Islet of Langerhans (tissue), 1 donor: ENCODE measurements around the gene FAM13A.

DNA sequence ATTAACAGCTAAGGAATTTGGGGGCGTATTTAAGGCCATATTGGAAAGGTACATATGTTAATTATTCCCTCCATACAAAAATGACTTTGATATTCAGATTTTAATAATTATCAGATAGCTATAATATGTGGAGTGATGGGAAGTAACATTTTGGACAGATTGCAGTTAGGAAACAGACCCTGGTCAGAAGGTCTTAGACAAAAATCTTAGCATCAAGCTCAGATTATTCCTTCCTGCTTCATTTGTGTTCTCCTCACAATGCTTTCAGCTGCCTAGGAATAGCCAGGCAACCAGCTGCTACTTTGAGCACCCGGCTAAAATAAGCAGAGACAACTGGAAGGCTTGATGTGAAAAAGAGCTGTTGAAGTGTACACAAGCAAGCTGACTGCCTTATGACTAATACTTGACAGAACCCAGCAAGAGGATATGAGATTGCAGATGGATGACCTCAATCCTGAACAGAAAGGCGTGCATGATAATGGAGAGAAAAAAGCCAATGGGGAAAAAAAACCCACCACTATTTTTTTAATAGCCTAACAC lies 37.5 kb upstream of the HERC6 start:
- RRBS: no CpG with 5 or more reads among the region's 3 CpGs

DNA sequence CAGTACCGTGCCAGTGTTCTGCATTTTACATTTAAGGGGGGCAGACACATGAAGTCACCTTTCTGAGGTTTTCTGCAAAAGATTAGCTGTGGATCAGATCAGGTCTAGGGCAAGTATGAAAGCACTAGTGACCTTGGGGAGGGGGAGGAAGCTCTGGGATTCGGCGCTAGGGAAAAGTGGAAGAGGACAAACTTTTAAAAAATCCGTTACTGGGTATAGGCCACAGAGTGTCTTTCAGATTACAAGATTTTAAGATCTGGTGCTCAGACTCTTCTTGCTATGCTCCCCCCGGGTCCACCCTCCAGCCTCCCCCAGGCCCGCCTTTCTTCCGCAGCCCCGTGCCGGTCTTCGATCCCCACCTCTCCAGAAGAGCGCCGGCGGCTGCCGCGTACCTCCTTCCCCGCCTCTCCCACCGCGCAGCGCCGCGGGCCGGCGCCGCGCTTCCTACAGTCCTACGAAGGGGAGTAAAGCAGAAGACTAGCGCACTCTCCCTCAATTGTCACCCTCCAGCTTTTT lies 662 bp upstream of the HERC3 start:
- RRBS: 5% methylated on average over 16 of the region's 27 CpGs

GRCh38 chr4:88613089-88613991 lies 21.1 kb downstream of the HERC3 start:
- RRBS: no CpG with 5 or more reads among the region's 8 CpGs

DNA sequence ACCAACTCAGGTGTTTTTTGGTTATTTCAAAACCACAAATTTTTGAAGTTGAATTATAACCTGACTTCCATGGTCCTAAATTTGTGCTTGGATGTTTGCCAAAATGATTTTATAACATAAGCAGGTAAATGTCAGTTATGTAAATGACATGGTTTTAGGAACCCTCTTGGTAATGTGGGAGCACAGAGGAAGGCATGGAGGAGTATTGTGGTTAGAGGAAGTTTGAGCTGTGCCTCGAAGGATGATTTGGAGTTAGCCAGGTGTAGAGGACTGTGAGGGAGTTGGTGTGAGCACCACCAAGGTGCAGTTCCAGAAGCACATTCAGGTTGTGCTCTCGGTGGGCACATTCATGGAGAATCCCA lies 40.1 kb downstream of the NAP1L5 start:
- RRBS: no CpG with 5 or more reads among the region's 2 CpGs

DNA sequence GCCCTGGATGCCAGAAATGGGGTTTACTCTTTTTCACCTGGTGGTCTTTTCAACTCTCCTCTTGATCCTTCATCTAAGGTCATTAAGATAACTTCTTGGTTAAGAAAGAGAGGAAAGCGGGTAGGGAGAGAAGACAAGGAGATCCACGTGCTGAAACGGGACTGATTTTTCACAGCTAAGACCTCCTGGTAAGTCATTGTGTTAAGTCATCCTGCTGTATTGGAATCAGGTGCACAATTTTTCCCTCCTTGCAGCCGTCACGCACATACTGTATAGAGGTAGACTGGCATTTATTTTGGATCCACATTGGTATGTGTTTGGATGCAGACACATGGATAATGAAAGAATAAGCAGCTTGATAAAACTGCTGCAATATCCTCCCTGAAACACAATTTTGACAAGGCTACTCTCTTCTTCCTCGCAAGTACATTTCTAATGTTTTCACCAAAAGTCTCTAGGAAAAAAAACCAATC lies 60.1 kb upstream of the NAP1L5 start:
- RRBS: no CpG with 5 or more reads among the region's 6 CpGs

GRCh38 chr4:89000787-89001507 lies 56.0 kb downstream of the FAM13A start:
- RRBS: no CpG with 5 or more reads among the region's 4 CpGs

DNA sequence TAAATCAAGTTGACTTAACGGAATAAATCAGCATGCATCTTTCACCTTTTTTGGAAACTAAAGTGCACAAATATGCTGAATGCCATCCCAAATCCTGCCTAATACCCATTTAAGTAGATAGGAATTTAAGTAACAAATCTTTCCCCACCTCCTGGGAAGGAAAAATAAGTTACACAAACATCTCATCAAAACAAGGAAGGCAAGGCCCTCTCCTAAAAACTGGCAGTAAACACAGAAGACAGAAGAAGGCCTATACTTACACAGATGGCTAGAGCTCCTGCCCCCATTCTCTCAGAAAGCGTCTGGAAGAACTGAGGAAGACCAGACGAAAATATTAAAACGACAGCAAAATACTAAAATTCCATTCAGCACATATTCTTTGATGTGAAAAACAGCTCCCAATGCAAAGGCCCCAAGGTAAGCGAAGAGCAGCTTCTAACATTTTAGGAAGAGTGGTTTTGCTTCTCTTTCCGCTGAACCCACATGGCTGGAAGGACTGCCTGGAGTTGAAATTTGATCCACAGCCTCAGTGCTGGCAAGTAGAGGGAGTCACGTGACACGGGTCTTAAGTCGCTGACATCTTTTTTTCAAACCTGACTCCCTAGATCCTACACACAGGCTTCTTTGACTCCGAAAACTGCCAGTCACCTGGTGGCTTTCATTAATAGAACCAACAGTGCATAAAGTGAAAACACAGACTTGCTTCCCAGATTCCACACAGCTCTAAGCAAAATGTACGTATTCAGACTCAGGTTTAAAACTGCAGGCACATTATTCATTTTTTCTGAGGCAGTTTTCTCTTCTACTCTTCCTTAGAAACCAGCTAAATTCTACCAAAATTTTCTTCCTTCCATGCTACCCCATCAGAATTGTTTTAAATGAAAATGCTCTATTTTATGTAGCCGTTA lies at the start of gene FAM13A:
Gene FAM13A, minus strand, starts transcription at position 508 of the 908 bp plus-strand sequence.
- RRBS: no CpG with 5 or more reads among the region's 12 CpGs

- RRBS: no CpG with 5 or more reads among the region's 14 CpGs
Observed at GRCh38 chr4:89110541-89110817, 854 bp upstream of the TIGD2 start.

- RRBS: no CpG with 5 or more reads among the region's 11 CpGs
Observed at GRCh38 chr4:89246058-89246714, 61.4 kb downstream of the GPRIN3 start.

- RRBS: no CpG with 5 or more reads among the region's 7 CpGs
Observed at GRCh38 chr4:89303142-89303669, 4.4 kb downstream of the GPRIN3 start.

DNA sequence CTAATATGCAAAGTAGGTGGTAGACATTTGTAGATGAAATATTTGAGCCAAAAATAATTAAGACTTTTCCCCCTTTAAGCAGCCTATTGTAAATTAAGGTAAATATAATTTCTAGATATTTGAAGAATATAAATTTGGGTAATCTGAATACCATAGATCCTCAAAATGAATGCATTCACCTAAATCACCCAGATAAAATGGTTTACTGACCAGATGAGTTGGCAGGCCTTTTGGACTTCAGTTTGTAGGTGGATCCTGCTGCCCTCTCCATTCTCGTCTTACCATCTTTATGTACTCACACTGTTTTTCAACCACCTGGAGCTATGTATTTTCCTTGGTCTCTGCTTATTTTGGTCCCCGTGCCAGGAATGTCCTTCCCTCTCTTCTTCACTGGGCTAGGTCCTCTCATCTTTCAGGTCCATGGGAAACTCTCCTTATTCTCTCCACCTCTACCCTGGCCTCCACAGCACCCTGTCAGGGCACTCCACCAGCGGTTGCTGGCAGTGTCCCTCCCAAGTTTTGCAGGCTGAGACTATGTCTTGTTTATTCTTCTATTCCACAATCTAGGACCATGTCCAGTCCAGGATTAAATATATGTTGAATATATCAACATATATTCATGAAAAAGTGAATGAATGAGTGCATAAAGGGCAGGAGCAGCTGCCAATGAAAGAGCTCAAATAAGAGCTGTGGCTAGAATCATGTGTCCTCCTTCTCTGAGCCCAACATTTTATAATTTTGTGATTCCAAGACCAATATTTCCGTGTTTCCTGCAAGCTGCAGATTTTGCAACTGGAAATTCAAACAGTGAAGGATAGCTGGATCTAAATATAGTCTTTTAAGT lies 2.5 kb downstream of the GPRIN3 start:
- RRBS: no CpG with 5 or more reads among the region's 4 CpGs

GRCh38 chr4:89489321-89489870 lies 181.8 kb upstream of the GPRIN3 start:
- RRBS: no CpG with 5 or more reads among the region's 15 CpGs

GRCh38 chr4:89492750-89493414 lies 185.3 kb upstream of the GPRIN3 start:
- RRBS: no CpG with 5 or more reads among the region's 5 CpGs

DNA sequence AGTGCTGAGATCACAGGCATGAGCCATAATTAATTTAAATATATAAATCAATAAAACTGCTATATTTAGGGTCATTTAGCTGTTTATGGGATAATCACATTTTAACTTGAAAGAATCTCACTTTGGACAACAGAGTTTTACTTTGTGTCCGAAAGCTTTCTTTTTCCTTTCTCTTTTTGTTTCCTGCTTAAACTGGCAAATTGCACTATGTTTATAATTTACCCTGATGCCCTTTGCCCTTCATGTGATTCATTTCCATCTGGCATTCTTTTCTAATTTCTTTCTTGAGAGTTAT lies 242.1 kb upstream of the GPRIN3 start:
- RRBS: no CpG with 5 or more reads among the region's 1 CpG

DNA sequence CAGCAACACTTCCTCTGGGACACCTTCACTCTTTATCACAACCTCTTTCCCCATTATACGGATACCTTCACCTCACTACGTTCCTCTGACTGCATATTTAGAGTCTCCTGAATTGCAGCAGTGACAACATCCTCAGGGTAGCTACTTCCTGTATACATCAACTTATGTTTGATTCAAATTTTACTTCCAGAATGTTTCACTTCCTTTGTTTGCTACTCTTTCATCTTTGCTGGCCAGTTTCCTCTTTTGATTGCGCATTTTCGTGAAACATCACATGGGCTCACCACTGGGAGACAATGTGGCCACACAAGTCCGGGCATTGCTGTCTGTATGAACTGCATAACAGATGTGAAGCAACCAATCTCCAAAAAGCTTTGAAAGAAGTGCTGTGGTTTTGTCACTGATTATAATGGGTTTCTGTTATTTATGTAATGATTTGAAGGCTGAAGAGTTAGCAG lies 7.5 kb downstream of the SNCA start:
- RRBS: no CpG with 5 or more reads among the region's 5 CpGs

DNA sequence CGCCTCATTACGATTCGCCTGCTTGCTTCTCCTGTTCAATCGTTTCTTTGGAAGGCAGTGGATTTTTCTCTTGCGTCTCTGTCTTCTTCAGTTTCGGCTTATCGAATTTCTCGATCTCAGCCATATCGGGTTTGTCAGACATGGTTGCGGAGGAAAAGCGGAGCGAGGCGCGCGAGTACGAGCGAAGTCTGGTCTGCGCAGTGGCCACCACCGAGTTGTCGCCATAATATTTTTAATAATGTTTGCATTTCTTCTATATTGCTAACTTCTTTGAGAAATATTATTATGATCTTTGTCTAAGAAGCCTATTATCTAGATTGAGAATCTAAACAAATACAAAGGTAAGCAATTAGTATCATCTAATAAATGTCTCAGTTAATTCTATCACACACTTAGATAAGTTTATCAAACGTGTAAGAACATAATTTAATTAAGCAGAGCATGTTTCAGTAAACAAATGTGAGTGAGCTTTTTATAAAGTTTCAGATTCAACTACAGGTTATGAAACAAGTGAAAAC lies 711.8 kb downstream of the CCSER1 start:
- RRBS: no CpG with 5 or more reads among the region's 21 CpGs

GRCh38 chr4:92443909-92444446 lies 140.2 kb downstream of the GRID2 start:
- RRBS: no CpG with 5 or more reads among the region's 12 CpGs

- RRBS: no CpG with 5 or more reads among the region's 5 CpGs
Observed at GRCh38 chr4:94305168-94305725, 37.4 kb downstream of the HPGDS start.

DNA sequence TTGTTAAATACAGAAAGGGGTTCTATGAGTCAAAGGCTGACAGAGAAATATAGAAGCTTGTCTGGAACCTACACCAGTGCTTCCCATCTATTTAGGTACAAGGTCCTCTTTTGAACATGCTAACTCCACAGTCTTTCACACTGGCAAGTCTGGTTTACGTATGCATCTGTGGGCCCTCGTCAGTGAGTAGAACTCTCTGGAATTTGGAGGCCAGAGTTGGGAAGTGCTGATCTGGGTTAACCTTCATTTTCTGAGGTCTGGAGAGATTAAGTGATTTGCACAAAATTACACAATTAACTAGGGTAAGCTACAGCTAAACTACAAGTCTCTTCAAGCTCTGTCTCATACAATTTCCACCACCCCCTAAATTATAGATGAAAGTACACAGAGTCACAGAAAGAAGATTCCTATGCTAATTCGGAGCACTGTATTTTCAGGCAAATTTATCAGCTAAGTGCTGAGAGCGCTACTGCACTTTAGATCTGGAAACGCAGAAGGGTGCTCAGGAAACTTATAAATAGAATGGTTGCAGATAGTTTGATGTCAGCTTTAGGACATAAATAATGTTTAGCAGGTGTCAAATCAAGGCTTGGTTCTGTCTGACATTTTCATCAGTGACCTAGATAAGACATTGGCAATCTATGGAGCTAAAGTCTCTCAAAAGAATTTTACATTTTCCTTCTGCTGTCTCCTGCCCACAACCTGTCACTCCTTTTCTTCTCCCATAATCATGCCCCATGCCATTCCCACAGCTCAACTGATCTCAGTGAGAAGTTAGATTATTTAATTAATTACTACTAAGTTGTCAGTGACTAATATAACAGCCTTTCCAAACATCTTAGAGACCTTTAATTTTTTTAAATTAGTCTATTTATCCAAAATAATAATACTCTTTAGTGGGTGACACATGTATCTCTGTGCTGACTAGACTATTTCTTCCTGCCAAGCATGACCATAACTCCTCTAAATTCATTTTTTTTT lies 42.9 kb upstream of the PDLIM5 start:
- RRBS: no CpG with 5 or more reads among the region's 5 CpGs

DNA sequence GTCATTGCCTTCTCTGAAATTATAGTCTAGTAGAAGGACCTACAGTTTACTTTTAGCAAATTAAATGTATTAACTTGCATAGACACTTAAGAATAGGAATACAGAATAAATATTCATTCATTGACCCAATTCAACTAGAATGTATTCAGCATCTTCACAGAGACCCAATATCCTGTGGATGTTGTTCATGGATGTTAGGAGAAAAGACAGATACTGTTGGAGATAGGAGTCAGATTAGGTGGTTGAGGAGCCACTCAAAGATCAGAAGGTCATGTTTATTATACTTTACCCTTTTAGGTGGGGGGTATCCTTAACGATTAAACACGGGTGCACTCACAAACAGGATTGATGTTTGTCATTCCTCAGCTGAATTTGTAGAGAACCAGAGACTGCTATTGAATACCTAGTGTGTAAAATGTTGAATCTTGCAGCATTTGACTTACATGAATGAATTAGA lies 121.0 kb downstream of the PDLIM5 start:
- RRBS: no CpG with 5 or more reads among the region's 2 CpGs